Astrocyte (in vitro differentiated cells and primary cell): Measurements from ENCODE around the gene TP53TG3D.

DNA sequence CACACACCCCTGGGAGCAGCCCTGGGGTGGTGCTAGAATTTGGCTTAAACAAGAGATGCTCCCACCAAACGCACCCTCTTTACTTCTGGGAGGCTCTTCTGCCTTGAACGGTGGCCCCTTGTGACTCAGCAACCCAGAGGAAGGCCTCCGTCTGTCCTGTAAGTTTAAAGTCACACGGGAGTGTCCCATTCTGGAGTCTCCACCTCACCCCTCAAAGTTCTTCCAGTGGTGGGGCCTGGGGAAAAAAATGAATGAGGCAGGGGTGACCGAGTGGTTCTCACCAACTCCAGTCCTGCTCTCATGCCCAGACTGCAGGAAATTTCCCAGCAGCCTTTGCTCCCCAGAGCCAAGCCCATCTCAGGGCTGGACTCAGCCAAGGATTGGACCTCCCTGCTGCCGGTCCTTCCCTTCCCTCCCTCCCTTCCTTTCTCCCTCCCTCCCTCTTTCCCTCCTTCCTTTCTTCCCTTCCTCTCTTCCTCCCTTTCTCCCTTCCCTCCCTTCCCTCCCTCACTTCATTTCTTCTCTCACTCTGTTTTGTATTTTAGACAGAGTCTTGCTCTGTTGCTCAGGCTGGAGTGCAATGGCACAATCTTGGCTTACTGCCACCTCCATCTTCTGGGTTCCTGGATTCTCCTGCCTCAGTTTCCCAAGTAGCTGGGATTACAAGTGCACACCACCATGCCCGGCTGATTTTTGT, 11.4 kb downstream of the ITGAD start:
- PRO-cap = no peak
- RRBS, 2 experiments = no CpG with 5 or more reads among the region's 7 CpGs

- PRO-cap = no peak
- RRBS, 2 experiments = no CpG with 5 or more reads among the region's 5 CpGs
Measured at GRCh38 chr16:31454371-31454903, 4.9 kb upstream of the ARMC5 start.

- PRO-cap = no peak
- RRBS, 2 experiments = 2 to 4% methylated on average over 3 to 4 of the region's 6 CpGs
Measured at GRCh38 chr16:31458403-31458508, 1.0 kb upstream of the ARMC5 start.

DNA sequence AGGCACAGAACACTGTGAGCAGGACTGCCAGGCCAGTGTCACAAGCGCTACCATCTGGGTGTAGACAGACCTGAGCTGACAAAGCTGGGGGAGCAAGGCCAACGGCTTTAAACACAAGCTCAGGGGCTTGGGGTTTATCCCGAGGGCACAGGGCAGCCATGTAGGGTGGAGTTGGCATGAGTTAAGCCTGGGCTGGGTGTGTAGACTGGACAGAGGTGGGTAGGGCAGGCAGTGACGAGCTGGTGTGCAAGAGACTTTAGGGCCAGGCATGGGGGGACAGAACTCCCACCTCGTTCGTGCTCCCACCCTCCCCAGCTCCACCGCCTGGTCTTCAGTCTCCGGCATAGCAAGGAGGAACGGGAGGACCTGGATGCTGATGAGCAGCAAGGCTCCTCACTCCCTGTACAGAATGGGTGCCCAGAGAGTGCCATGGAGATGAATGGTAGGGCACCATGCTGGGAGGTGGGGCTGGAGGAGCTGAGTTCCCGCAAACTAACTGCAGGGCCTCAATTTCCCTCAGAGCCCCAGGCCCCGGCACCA, 6.9 kb downstream of the SLC5A2 start:
- PRO-cap = no peak
- RRBS, 2 experiments = no CpG with 5 or more reads among the region's 11 CpGs

- PRO-cap = no peak
- RRBS, 2 experiments = 100% methylated on average over 1 of the region's 17 CpGs; no CpG with 5 or more reads in 1 of the 2 experiments
Measured at GRCh38 chr16:31490329-31491035, 7.6 kb downstream of the SLC5A2 start.

DNA sequence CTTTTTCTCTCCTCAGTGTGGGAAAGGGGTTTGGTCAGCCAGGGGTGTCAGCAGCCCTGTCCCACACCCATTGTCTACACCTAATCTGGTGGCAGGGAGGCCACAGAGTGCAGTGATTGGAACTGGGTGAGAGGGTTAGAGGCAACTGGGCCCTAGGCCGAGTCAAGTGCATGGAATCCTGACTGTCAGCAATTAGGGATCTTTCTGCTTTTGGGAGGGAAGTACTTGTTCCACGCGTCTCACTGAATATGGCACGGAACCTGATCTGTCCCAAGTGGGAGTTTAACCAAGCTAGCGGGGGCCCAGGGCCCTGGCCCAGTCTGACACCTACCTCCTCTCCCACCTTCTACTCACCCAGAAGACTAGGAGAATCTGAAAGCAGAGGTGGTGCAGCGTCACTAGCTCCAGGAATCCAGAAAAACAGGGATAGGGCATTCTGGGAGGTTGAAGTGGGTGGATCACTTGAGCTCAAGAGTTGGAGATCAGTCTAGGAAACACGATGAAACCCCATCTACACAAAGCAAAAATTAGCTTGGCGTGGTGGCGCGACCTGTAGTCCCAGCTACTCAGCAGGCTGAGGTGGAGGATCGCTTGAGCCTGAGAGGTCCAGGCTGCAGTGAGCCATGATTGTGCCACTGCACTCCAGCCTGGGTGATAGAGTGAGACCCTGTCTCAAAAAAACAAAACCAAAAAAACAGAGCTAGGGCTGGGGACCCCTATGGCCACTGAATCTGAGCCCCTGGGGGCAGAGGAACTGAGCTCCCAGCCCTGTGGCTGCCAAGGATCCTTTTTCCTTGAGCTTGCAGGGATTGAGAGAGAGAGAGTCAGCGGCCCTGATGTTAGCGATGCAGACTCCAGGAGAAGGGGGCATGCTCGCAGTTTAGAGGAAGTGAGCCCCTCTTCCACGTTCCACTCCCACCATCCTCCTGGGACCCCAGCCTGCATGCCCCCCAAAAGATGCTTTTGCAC, 2.8 kb upstream of the KRBOX5 start:
- PRO-cap = no peak
- RRBS, 2 experiments = no CpG with 5 or more reads among the region's 15 CpGs

- PRO-cap = no peak
- RRBS, 2 experiments = 15 to 24% methylated on average over 5 of the region's 40 CpGs
Measured at GRCh38 chr16:32085406-32085765, 167.7 kb upstream of the TP53TG3D start.

DNA sequence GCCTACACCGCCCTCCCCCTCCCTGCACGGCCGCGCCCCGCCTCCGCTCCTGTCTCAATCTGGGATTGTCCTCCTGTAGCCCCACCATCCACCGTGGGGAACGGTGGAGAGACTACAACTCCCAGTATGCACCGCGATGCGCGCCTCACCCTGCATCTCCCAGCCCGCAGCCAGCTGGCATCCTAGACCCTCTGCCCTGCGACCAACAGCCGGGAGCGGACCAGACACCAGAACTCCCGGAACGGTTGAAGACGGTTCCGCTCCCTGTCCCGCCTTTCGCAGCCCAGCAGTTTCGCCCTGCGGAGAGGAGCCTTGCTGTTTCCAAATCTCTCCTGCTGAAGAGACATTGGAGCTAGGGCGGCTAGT, at the start of gene TP53TG3D:
Gene TP53TG3D (plus strand): TSS at position 69 of the 366 bp plus-strand sequence.
- PRO-cap = no peak
- RRBS, 2 experiments = no CpG with 5 or more reads among the region's 25 CpGs

GRCh38 chr16:32675927-32676127, 138 bp downstream of the TP53TG3 start:
- PRO-cap = no peak
- RRBS, 2 experiments = no CpG with 5 or more reads among the region's 16 CpGs

GRCh38 chr16:34160041-34160336, 700.6 kb downstream of the TP53TG3F start:
- PRO-cap = no peak
- RRBS, 2 experiments = no CpG with 5 or more reads among the region's 11 CpGs

GRCh38 chr16:35598810-35599559, 2139.6 kb downstream of the TP53TG3F start:
- PRO-cap = no peak
- RRBS, 2 experiments = no CpG with 5 or more reads among the region's 11 CpGs

- PRO-cap = no peak
- RRBS, 2 experiments = no CpG with 5 or more reads among the region's 2 CpGs
Measured at GRCh38 chr16:46581464-46581932, 39.7 kb downstream of the SHCBP1 start.

DNA sequence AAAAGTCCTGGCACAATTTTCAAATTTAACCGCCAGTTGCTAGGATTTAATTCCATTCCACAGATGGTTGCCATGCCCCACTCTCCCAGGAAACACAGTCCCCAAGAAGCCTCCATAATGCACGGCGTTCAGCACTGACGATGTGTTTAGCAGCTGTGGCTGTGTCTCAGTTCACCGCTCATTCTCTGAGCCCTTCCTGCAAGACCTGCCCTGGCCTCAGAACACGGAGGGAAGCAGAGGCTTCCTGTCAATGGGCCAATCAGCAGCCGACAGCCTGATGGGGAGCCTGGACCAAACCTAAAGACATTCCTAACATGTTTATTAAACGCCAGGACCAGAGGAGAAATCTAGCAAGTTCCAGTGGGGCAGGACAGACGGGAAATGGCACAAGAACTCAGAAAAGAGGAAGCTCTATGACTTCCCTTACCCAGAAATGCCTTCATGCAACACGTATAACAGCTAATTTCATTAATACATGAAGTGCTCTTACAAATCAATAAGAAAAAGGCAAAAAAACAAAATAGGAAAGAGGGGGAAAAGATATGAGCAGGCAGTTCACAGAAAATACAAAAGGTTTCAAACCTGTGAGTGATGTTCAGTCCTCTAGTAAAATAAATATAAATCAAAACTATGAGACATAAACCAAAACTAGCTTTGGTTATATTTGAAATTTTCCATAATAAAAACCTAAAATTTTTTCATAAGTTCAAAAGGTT, 4.7 kb downstream of the MYLK3 start:
- PRO-cap = no peak
- RRBS, 2 experiments = no CpG with 5 or more reads among the region's 10 CpGs

GRCh38 chr16:46884985-46885687, 974 bp downstream of the GPT2 start:
- PRO-cap = no peak
- RRBS, 2 experiments = no CpG with 5 or more reads among the region's 28 CpGs

DNA sequence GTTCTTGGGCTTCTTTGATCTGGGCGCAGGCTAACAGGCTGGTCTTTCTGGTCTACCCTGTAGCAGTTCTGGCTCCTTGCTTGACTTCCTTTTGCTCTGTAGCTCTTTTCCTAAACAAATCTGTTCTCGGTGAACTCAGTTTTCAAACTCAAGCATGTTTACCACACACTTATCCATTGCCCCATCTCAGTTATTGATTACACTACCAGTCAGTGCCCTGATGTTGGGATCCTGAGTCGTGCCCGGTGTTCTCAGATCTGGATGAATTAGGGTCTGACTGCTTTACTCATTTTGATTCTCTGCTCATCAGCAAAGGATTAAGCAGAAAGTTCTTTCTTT, 36.5 kb downstream of the GPT2 start:
- PRO-cap = no peak
- RRBS, 2 experiments = no CpG with 5 or more reads among the region's 4 CpGs

DNA sequence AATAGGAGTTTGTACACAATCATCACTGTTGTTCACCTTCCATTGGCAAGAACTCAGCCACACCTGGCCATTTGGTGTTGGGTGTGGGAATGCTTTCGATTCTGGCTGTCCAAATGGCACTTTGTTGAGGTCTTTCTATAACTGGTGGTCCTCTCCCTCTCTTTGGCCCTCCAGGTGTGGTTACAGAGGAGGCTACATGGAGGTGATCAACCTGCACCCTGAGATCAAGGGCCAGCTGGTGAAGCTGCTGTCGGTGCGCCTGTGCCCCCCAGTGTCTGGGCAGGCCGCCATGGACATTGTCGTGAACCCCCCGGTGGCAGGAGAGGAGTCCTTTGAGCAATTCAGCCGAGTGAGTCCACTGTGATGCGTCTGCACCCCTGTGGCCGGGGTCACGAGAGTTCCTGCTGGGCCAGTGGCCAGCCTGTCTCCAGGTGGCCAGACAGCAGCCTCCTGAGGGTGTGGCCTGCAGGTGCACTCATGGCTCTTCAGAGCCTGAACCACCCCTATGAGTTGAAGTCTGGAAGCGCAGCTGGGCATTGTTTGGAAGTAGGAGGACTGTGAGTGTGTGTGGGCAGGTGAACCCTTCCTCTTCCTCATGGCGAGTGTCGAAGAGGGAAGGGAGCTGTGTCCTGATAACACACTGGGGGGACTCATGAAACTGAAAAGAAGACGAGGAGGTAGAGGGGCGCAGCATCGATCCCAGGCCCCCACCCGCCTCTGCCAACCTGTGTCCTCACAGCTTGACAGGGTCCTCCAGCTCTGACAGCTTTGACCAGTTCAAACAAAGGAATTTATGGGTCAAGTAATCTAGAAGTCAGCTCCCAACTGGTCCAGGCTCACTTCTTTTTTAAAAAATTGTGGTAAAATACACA, 38.1 kb downstream of the GPT2 start:
- PRO-cap = unidirectional peak, plus-strand start at position 162 of the sequence
- RRBS, 2 experiments = 68% methylated on average over 3 of the region's 17 CpGs; no CpG with 5 or more reads in 1 of the 2 experiments

DNA sequence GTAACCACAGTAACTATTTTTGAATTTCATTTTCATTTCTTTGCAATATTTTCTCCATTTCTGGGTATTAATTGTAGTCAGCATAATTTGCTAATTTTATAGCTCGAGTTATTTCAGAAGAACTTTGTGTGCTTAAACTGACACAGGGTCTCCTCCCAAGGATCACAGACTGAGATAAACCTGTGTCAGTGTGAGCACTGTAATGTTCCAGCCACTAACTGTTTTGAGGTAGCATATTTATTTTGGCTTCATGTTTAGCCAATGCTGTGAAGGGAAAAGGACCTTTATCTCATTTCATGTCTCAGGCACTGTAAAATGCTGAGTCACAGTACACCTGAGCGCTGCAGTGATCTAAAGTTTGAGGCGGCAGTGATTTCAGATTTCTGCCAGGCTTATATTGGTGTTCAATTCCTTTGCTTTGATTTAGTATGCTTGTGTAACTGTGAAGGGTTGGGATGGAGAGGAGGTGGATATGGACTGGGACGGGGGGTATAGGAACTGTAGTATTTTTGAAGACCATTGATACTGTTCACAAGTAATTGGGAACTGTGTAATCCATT, 3.1 kb upstream of the DNAJA2 start:
- PRO-cap = no peak
- RRBS, 2 experiments = no CpG with 5 or more reads among the region's 4 CpGs

GRCh38 chr16:47420560-47421125, 40.2 kb downstream of the ITFG1 start:
- PRO-cap = no peak
- RRBS, 2 experiments = no CpG with 5 or more reads among the region's 7 CpGs

- PRO-cap = no peak
- RRBS, 2 experiments = no CpG with 5 or more reads among the region's 2 CpGs
Measured at GRCh38 chr16:47650761-47650968, 189.5 kb downstream of the PHKB start.

DNA sequence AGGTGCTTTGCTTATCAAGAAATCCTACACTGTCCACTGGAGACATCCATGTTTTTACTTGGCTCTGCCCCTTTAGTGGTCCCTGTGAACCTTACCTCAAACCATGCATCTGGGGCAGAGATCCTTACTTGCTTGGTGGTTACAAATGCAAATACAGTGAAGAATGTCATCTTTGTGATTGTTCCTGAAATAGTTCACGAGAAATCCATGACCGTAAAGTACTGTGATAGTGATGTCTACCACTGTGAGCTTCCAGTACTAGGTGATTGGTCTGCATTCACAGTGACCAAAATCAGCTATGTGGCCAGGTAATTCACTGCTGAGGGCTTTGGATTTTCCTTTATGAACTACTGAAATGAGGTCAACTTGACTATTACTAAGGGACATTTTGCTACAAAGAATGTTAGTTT, 29.3 kb downstream of the SIAH1 start:
- PRO-cap = no peak
- RRBS, 2 experiments = no CpG with 5 or more reads among the region's 2 CpGs